B cell (primary cell): ENCODE results near the genes TMPRSS11A, YTHDC1, TMPRSS11E, UGT2B7, UGT2B28, CABS1 and GC.

DNA sequence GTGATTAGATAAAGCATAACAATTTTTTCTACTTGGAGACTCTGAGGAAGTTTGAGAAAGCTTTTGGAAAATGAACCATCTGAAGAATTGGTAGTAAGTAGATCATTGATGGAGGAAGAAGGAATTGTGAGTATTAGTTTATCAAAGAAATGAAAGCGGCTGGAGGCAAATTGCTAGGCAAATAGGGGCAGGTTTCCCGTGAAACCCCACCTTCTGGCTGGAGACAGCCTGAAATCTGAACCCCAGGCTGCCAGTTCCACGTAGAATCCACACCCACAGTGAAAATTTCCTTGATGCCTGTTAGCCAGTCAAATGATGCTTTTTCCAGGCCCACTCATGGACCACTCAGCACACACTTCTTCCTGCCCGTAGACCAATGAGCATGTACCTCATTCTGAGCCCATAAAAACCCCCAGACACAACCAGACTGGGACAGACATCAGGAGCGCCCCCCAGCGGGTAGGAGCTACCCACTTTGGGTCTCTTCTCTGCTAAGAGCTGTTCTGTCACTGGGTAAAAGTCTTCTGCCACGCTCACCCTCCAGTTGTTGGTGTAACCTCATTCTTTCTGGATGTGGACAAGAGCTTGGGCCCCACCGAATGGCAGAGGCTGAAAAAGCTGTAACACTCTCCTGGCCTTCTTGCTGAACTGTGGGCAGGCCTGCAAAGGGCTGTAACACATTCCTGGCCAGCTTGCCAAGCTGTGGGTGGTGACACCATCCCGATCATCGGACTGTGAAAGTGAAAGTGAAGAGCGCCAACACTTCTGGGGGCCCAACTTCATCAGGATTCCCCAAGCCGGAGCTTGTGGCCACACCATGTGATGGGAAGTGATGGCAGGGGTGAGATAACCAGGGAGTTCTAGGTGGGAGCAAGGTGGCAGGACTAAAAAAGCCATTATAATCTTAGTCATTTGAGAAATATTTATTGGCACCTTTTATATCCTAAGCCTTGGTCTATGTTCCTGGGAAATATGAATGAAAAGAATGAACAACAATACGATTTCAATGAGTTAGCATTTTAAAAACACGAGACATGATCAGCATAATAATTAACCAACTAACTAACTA is 137.6 kb downstream of the TECRL start:
- PRO-cap: no peak
- CAGE, long polyA plus RNA: no peak

GRCh38 chr4:67963274-67963654 is at the start of gene TMPRSS11A:
TSS of gene TMPRSS11A (minus strand) at chr4:67963493.
- PRO-cap: no peak
- CAGE, long polyA plus RNA: no peak

DNA sequence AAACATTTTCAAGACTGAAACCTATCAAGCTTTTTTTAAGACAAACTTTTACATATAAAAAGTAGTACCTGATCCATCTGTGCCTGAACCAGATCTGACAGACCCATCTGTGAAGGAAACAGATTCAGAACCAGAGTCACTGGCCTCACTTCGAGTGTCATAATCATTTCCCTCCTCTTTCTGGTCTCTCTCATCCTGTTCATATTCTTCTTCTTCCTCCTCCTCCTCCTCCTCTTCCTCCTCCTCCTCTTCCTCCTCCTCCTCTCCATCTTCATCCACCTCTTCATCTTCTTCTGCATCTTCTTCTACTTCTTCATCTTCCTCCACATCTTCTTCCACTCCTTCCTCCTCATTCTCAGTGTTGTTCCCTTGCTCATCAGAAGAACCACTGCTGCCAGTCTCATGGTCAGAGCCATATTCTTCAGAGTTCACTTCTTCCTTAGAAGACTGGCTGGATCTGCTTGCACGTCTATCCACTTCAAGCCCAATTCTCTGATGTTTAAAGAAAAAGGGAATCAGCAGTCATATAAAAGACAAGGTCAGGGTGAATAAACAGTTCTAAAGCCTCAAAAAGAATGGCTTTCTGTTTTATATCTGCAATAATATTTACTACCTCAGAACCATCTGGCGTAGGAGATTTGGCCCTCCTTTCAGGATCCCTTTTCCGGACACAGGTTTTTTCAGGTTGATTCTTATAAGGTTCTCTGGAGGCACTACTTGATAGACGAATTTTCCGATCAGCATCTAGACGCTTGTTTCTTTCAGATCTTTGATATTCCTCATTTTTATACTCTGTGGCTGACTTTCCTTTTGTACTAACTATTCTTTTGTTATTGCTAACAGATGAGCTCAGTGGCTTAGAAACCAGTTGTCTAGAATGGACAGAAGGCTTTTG is 12.7 kb downstream of the YTHDC1 start:
- PRO-cap: no peak
- CAGE, long polyA plus RNA: no peak

GRCh38 chr4:68349382-68350462 is at the start of gene YTHDC1:
TSS of gene YTHDC1 (minus strand) at chr4:68350090.
- PRO-cap: bidirectional peak, plus-strand start at chr4:68349531, minus-strand start at chr4:68349582; bidirectional peak, plus-strand start at chr4:68350236, minus-strand start at chr4:68349769
- CAGE, long polyA plus RNA: start-site peak on the minus strand at chr4:68349993-68350068, 67 and 69 reads in 2 replicates

GRCh38 chr4:68447347-68447613 is at the start of gene TMPRSS11E:
TSS of gene TMPRSS11E (plus strand) at chr4:68447463.
- PRO-cap: no peak
- CAGE, long polyA plus RNA: no peak

DNA sequence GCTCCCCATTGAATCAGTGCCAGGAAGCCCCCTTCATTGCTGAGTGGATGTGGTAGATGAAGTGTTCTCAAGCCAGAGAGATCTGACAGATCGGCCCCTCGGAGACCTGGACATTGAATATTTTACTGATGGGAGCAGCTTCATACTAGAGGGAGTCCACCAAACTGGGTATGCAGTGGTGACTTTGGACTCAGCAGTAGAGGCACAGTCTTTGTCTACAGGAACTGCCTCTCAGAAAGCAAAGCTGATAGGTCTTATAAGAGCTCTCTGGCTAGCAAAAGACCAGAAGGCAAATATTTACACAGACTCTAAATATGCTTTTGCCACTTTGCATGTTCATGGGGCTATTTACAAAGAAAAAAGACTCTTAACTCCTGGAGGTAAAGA is 35.4 kb upstream of the UGT2B7 start:
- PRO-cap: no peak
- CAGE, long polyA plus RNA: no peak

DNA sequence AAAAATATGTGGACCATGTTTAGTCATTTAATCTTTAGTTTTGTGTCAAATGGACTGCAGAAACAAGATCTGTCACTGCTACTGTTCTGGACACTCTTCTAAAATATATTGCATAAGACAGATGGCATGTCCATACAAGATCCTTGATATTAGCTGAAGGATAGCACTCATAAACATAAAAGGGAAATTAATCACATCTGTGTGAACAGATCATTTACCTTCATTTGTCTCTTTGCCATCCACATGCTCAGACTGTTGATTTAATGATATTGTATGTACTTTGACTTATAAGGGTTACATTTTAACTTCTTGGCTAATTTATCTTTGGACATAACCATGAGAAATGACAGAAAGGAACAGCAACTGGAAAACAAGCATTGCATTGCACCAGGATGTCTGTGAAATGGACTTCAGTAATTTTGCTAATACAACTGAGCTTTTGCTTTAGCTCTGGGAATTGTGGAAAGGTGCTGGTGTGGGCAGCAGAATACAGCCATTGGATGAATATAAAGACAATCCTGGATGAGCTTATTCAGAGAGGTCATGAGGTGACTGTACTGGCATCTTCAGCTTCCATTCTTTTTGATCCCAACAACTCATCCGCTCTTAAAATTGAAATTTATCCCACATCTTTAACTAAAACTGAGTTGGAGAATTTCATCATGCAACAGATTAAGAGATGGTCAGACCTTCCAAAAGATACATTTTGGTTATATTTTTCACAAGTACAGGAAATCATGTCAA is at the start of gene UGT2B7:
Gene UGT2B7, plus strand, starts transcription at position 346 of the 744 bp plus-strand sequence.
- PRO-cap: no peak
- CAGE, long polyA plus RNA: no peak

GRCh38 chr4:69098445-69099118 is 2.3 kb downstream of the UGT2B7 start:
- PRO-cap: no peak
- CAGE, long polyA plus RNA: no peak

- PRO-cap: no peak
- CAGE, long polyA plus RNA: no peak
These were observed at the start of gene UGT2B28 for GRCh38 chr4:69280422-69280628. TSS of gene UGT2B28 (plus strand) at chr4:69280475.

DNA sequence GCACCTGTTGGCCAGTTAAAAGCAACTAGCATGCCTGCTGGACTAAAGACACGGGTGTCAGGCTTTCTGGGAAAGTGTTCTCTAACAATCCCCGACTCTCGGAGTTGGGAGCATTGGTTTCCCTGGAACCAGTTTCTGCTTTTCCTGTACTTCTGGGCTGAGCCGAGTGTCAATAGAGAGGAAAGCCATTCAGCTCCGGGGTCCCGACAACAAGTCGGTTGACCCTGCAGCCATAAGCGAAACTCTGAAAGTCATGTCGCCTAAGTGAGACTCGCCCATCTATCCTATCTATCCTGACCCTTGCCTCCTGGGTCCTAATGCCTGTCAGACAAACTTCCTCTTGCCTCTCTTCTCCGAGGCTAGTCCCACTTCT is 34.5 kb downstream of the SULT1E1 start:
- PRO-cap: no peak
- CAGE, long polyA plus RNA: no peak

DNA sequence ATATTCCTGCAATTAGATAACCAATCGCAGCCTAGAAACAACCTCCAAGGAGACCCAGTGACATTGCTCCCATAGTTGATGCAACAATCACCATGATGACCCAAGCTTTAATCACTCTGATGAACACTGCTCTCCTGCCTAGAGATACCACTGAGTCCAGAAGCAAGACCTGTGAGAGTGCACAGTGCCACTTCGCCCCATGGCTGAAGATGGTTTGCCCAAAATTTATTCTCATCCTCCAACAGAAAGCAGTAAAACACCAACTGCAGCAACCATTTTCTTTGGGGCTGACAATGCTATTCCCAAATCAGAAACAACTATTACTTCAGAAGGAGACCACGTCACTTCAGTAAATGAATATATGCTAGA is at the start of gene CABS1:
Gene CABS1, plus strand, starts transcription at position 141 of the 369 bp plus-strand sequence.
- PRO-cap: no peak
- CAGE, long polyA plus RNA: no peak

DNA sequence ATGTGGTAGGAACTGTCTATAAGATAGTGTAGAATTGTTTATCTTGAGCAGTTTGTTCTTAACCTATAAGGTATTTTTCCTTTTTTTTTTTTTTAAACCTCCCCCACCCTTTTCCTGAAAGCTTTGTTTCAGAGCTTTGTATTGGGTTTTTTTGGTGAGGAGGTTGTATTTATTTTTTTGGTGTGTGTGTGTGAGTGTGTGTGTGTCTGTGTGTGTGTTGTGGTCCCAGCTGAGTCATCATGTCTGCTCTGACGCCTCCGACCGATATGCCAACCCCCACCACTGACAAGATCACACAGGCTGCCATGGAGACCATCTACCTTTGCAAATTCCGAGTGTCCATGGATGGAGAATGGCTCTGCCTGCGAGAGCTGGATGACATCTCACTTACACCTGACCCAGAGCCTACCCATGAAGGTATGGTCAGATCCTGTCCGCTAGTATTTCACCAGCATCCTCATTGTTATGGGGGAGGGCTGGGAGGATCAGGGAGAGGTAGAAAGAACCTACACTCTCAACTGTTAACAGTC is 636 bp downstream of the RUFY3 start:
- PRO-cap: no peak
- CAGE, long polyA plus RNA: no peak

GRCh38 chr4:70734122-70734961 is 12.6 kb downstream of the RUFY3 start:
- PRO-cap: bidirectional peak, plus-strand start at chr4:70734808, minus-strand start at chr4:70734738
- CAGE, long polyA plus RNA: start-site peak on the plus strand at chr4:70734404-70734453, 36 and 37 reads in 2 replicates

DNA sequence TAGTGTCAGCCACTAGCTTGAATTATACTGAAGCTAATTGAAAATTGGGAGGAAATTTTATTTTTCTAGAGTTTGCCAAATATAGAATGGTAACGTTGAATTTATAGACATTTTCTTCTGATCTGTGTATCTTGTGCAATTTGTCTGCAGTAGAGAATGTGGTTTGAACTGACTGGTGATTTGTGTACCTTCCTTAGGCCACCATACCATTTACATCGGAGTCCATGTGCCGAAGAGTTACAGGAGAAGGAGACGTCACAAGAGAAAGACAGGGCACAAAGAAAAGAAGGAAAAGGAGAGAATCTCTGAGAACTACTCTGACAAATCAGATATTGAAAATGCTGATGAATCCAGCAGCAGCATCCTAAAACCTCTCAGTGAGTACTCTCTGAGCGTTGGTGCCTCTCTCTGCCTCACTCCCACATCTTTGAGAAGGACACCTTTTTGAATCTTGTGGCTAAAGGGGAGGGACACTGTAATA is 68.0 kb downstream of the SLC4A4 start:
- PRO-cap: no peak
- CAGE, long polyA plus RNA: no peak

GRCh38 chr4:71456734-71457133 is 269.7 kb downstream of the SLC4A4 start:
- PRO-cap: no peak
- CAGE, long polyA plus RNA: no peak

DNA sequence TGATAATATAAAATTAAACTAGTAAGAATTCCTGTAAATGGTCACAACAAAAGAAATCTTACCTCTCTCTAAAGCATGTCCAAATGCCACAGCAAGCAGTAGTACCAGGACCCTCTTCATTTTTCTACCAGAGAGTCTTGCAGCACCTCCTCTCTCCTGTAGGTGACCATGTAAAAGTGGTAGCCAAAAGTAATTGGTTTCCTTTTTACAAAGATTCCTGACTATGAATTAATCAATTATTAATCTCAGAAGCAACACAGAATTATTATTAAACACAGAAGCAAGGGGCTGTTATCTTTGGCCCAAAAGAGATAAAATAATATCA is at the start of gene GC:
Gene GC, minus strand, starts transcription at position 181 of the 325 bp plus-strand sequence.
- PRO-cap: no peak
- CAGE, long polyA plus RNA: no peak

DNA sequence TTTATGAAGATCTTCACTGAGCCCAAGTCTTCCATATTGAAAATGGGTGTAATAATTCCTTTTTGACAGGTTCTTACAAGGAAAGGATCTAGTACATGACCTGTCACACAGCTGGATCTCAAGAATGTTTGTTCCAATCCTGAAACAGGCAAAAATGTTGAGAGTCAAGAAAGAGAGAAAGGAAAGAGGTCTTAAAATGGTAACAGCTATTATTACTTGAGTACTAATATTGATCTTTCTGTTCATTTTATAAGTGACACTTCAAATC is 100.4 kb downstream of the COX18 start:
- PRO-cap: no peak
- CAGE, long polyA plus RNA: no peak

- PRO-cap: no peak
- CAGE, long polyA plus RNA: no peak
These were observed 34.6 kb upstream of the COX18 start for GRCh38 chr4:73103974-73104628.

DNA sequence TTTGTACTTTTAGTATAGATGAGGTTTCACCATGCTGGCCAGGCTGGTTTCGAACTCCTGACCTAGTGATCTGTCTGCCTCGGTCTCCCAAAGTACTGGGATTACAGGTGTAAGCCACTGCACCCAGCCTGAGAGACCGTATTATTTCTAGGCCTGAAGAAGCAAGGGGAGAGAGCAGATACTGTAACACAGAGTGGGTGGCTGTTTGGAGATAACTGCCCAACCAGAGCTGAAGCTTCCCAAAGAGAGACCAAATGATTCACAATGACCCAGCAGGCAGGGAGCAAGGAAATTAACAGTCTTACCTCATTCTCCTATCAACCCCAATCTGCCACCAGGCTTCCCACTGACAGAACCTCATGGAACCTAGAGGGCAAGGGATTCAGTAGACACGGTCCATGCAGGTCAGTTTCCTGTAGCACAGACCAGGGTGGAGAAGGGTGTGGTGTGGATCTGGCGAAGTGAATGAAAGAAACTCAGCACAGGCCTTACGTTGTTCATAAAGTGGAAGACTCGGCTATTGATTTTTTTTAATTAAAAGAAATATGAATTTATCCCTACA is 60.7 kb upstream of the ALB start:
- PRO-cap: no peak
- CAGE, long polyA plus RNA: no peak

- PRO-cap: no peak
- CAGE, long polyA plus RNA: no peak
These were observed 4.3 kb downstream of the ALB start for GRCh38 chr4:73408156-73409061.